Right atrium auricular region (tissue), 2 donors: Measurements from ENCODE around the genes DRAM1, IGF1 and NT5DC3.

DNA sequence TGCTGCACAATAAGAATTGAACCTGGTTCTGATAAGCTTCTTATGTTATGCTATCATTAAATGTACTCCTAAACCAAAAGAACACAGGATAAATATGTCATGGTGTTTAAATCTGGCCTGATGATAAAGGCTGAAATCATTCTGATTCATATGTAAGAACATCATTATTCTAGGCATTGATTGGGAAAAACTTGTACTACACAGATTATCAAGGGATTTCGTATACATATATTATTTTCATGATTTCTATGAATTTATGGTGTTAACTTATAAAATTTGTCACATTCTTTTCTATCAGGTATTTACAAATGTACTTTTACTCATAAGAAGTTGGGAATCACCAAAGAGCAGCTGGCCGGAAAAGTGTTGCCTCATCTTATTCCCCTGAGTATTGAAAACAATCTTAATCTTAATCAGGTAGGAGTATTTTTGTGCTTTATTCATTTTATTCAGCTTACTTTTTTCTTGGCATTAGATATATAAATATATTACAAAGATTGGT lies 27.9 kb upstream of the SLC17A8 start:
- PRO-cap, result no peak
- RAMPAGE, long total RNA, 2 experiments, result no peak in any of the 2 experiments

GRCh38 chr12:100564038-100564689 lies 9.3 kb upstream of the GAS2L3 start:
- PRO-cap, result no peak
- RAMPAGE, long total RNA, 2 experiments, result no peak in any of the 2 experiments

GRCh38 chr12:101204859-101205378 lies 5.1 kb downstream of the SLC5A8 start:
- PRO-cap, result no peak
- RAMPAGE, long total RNA, 2 experiments, result no peak in any of the 2 experiments

GRCh38 chr12:101617048-101617434 lies 22.3 kb downstream of the MYBPC1 start:
- PRO-cap, result no peak
- RAMPAGE, long total RNA, 2 experiments, result no peak in any of the 2 experiments

DNA sequence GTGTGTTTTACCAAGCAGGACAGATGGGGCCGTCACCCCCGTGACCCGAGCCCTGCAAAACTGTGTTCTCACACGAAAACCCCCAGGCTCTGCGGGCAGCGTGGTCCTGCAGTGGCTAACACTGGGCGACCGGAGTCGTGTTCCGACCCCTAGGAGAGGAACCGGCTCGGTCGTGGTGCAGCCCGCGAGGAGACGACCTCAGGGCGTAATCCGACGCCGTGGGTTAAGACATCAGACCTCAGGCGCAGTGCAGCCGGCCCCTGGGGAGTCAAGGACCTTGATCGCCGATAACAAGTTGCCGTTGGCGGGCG lies 248 bp upstream of the CHPT1 start:
- PRO-cap, result no peak
- RAMPAGE, long total RNA, 2 experiments, result no peak in any of the 2 experiments

GRCh38 chr12:101712414-101712793 lies 15.0 kb downstream of the CHPT1 start:
- PRO-cap, result no peak
- RAMPAGE, long total RNA, 2 experiments, result no peak in any of the 2 experiments

DNA sequence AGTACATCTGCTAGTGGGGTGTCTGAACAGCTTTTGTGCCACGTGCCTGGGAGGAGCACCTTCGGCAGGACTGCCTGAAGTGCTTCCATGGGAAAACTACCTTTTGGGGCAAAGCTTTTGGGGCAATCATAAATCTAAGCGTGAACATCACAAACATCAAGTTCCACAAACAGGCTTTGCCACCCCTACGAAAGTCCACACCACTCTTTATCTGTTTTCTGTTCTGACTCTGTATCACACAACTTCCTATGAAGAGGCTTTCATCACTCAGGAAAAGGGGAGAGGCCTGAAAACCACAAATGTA lies 32.6 kb upstream of the SYCP3 start:
- PRO-cap, result no peak
- RAMPAGE, long total RNA, 2 experiments, result no peak in any of the 2 experiments

GRCh38 chr12:101877081-101877829 lies at the start of gene DRAM1:
TSS of gene DRAM1 (plus strand) at chr12:101877580.
- PRO-cap, result bidirectional peak, plus-strand start at chr12:101877325, minus-strand start at chr12:101877135; bidirectional peak, plus-strand start at chr12:101877643, minus-strand start at chr12:101877533
- RAMPAGE, long total RNA, 2 experiments, result no peak in any of the 2 experiments

DNA sequence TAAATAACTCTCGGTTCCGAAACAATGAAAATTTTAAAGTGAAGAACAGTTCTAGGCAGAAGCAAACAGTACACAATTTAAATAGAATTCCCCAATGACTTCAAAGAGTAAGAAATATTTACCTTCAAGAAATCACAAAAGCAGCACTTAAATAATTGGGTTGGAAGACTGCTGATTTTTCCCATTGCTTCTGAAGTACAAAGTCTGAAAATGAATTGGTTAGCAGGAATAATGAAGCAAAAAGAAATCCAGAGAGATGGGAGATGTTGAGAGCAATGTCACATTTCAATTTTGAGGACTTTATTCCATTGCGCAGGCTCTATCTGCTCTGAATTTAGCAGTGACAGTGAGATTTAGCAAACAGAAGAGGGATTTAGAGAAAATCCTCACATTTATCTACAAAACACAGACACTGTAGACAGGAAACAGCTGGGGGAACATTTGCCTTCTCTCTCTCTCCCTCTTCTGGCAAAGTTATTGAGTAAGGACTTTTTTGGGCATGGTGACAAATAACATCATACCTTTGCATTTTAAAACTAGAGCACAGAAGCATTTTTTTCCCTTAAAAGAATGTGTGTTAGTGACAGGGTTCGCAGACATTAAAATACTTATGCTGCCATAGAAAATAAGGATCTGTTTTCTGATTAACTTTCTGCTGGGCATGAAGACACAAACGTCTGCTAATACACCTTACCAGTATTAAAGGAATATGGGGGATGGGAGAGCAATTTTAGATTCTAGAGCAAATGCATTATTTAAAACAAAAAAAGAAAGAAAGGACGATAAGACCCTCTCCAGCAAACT lies at the start of gene IGF1:
IGF1 (minus strand) TSS at position 367 of the 804 bp plus-strand sequence.
- PRO-cap, result bidirectional peak, plus-strand start at position 391 of the sequence, minus-strand start at position 293 of the sequence
- RAMPAGE, long total RNA, 2 experiments, result start-site peak on the minus strand in 2 of 2 experiments, centred at positions 304 to 312 of the sequence, 43 to 46 reads per replicate

- PRO-cap, result no peak
- RAMPAGE, long total RNA, 2 experiments, result no peak in any of the 2 experiments
Measured at GRCh38 chr12:102874720-102875281, 42.2 kb downstream of the PAH start.

- PRO-cap, result no peak
- RAMPAGE, long total RNA, 2 experiments, result no peak in any of the 2 experiments
Measured at GRCh38 chr12:103093752-103094110, 136.3 kb downstream of the ASCL1 start.

DNA sequence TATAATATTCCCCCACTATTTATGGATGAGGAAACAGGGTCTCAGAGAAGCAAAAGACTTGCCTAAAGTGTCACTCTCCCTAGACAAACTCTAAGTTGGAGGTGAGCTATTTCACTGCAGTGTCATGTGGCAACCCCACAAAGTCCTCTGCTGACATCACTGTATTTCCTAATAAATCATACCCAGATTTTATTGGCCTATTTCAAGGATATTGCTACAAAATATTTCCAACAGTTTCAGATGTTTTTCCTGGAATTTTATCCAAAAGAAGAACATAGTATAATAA lies 215.0 kb downstream of the ASCL1 start:
- PRO-cap, result no peak
- RAMPAGE, long total RNA, 2 experiments, result no peak in any of the 2 experiments

DNA sequence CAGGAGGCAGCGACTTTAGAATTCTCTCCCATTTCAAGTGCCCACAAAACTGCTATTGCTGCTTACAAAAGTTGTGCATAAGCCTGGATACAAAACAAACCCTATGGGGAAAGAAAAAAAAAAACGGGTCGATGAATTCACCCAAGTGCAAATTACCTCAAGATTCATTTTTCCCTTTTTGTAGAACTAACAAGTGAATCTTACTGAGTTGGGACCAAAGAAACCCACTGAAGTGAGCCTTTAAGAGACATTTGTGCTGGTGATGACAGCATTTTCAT lies 27.2 kb downstream of the C12orf42 start:
- PRO-cap, result no peak
- RAMPAGE, long total RNA, 2 experiments, result no peak in any of the 2 experiments

DNA sequence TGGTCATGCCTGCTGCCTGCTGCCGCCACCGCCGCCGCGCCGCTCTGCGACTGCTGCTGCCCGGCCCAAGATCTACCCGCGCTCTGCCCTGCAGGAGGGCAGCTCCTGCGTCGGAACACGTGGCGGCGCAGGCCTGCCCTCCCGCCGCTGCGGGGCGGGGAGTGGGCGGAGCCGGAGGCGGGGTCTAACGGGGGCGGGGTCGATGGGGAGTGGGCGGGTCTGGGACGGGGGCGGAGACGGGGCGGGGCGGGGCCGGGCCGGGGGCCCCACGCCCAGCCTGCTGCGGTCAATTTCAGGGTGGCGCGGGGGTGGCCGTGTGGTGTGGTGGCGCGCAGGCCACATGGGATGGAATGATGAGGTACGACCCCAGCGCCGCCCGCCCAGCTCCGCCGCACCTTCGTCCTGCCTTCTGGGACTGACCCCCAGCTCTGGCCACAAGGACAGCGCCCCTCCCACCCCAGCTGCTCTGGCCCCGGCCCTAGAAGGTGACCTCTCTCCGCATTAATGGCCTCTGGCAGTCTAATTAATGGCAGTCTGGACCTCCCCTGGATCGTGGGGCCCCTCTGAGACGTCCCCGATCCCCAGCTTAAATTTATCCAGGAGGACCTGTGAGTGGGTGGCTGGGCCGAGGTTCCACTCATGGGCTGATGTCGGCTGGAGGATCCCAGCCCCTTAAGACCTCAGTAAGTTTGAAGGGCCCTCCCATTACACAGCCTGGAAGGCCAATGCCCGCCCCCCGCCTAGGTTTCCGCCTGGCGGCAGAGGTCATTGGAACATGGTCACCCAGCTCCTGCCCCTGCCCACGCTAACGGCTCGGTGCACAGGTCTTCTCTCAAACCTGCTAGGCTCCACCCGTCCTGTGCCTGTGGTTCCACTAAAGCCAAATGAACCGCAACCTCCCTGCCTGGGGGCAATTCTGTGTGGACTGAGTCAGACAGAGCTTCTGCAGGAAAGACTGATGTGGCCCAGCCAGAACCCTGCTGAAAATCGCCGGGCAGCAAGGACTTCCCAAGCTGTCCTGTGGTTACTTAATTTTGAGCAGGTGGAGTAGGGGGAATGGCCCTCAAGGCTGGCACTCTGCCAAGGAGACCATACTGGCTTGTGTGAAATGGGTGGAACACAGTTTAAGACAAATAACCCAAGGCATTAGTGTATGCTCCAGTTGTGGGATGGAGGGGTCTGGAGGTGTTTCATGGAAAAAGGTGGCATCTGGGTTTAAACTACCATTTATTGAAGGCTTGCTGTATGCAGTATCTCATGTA lies at the start of gene NT5DC3:
NT5DC3 (minus strand) TSS at position 85 of the 1,262 bp plus-strand sequence.
- PRO-cap, result bidirectional peak, plus-strand start at position 295 of the sequence, minus-strand start at position 85 of the sequence; bidirectional peak, plus-strand start at position 526 of the sequence, minus-strand start at position 430 of the sequence; unidirectional peak, minus-strand start at position 649 of the sequence
- RAMPAGE, long total RNA, 2 experiments, result start-site peak on the plus strand in 2 of 2 experiments, centred at positions 250 to 260 of the sequence, 19 to 21 reads per replicate

- PRO-cap, result no peak
- RAMPAGE, long total RNA, 2 experiments, result no peak in any of the 2 experiments
Measured at GRCh38 chr12:103877892-103878477, 37.0 kb upstream of the NT5DC3 start.

DNA sequence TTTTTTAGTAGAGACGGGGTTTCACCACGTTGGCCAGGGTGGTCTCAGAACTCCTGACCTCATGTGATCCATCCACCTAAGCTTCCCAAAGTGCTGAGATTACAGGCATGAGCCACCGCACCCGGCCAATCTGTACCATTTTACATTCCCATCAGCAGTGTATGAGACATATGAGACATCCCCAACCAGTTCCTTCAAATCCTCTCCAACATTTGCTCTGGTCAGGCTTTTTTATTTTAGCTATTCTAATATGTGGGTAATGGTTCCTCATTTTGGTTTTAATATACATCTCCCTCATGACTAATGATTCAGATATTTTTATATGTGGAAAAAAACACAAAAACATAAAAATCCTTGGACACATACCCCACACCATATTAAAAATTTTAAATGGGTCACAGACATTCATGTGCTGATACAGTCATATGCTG lies 3.2 kb upstream of the UQCC6 start:
- PRO-cap, result no peak
- RAMPAGE, long total RNA, 2 experiments, result no peak in any of the 2 experiments

DNA sequence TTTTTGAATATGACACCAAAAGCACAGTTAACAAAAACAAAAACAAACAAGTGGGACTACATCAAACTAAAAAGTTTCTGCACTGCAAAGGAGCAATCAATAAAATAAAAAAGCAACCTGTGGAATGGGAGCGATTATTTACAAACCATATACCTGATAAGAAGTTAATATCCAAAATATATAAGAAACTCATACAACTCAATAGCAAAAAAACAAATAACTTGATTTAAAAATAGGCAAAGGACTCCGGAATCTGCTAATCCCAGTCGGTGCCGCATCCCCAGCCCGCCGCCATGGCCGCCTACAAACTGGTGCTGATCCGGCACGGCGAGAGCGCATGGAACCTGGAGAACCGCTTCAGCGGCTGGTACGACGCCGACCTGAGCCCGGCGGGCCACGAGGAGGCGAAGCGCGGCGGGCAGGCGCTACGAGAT lies 19.5 kb downstream of the GLT8D2 start:
- PRO-cap, result no peak
- RAMPAGE, long total RNA, 2 experiments, result start-site peak on the plus strand in 2 of 2 experiments, centred at positions 256 to 260 of the sequence, 50 to 52 reads per replicate

DNA sequence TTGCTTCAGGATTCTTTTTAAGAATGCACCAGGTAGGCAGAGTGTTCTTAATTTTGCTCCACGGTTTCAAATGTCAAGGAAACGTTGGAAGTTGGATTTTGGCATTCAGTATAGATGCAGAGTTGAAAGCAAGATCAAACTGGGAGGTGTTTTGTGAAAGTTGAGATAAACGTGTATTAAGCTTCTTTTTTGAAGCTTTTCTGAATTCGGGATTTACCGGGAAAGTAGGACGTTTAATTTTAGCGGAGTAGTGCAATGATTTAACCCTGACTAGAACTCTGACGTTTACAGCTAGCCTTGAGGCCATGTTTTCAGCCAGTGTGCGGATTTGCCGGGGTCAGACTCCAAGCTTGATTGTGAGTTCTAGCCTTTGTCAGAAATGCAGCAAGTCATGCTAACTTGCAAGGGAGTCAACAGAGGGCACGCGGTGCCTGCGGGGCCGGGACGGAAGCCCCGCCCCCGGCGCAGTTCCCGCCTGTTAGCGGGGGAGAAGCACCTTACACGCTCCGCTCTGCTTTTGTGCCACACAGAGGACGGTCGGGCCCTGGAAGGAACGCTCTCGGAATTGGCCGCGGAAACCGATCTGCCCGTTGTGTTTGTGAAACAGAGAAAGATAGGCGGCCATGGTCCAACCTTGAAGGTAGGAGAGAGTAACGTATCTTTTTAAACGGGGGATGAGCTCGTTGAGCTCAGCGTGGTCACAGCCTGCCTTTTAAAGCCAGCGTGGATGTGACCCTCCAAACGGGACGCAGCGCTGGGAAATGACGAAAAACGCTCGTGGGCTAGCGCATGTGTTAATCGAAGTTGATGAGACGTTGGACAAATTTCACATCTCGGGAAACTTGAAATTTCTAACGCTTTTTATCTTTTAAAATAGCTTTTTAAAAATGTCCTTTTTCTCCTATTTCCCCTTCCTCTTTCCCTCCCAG lies 14.9 kb upstream of the EID3 start:
- PRO-cap, result bidirectional peak, plus-strand start at position 529 of the sequence, minus-strand start at position 380 of the sequence; unidirectional peak, minus-strand start at position 714 of the sequence; unidirectional peak, minus-strand start at position 762 of the sequence
- RAMPAGE, long total RNA, 2 experiments, result start-site peak on the plus strand in 2 of 2 experiments, centred at positions 524 to 526 of the sequence, 103 to 212 reads per replicate

DNA sequence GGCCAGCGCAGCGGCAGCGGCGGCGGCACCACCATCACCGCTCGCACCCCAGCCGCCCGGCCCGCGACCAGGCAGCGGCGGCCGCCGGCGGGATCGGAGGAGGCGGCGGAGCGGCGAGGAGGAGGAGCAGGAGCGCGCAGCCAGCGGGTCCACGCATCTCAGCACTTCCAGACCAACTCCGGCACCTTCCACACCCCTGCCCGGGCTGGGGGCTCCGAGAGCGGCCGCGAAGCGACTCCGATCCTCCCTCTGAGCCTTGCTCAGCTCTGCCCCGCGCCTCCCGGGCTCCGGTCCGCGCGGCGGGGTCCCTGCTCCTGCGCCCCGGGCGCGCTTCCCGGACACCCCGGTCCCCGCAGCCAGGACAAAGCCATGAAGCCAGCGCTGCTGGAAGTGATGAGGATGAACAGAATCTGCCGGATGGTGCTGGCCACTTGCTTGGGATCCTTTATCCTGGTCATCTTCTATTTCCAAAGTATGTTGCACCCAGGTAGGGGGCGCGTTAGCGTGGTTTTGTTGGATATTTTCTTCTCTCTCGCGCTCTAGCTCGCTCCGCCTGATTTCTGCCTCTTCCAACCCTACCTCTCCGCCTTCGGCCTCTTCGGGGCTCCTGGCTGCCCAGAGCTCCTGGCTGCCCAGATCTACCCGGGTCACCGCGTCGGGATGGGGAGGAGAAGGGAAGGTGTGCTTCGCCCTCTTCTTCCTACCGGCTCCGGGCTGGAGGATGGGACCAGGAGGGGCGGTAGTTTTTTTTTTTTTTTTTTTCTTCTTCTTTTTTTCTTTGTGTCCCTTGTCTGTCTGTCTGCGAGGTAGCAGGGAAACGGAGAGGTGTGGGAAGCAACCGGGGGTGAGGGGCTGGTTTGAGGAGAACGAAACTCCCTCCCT lies 536 bp downstream of the CHST11 start:
- PRO-cap, result no peak
- RAMPAGE, long total RNA, 2 experiments, result no peak in any of the 2 experiments

GRCh38 chr12:104481097-104481464 lies 24.3 kb downstream of the CHST11 start:
- PRO-cap, result no peak
- RAMPAGE, long total RNA, 2 experiments, result no peak in any of the 2 experiments